ENCODE data around the gene TBC1D4.

DNA sequence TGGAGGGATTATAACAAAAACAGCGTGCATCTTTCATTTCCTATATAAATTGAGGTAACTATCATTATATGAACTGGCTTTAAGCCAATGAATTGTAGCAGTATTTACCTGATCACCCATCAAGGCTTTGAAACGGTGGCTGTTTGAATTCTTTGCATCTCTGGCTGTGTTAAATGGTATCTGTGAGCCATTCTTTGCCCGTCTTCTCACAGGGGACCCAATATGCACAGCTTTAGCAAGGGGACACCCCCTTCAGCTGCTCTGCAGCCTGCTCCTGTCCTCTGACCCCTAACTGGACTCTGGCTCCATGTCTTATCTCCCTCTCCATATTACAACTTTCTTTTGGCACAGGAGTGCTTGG, 1109.2 kb downstream of the KLF5 start:
- PRO-cap = no peak

DNA sequence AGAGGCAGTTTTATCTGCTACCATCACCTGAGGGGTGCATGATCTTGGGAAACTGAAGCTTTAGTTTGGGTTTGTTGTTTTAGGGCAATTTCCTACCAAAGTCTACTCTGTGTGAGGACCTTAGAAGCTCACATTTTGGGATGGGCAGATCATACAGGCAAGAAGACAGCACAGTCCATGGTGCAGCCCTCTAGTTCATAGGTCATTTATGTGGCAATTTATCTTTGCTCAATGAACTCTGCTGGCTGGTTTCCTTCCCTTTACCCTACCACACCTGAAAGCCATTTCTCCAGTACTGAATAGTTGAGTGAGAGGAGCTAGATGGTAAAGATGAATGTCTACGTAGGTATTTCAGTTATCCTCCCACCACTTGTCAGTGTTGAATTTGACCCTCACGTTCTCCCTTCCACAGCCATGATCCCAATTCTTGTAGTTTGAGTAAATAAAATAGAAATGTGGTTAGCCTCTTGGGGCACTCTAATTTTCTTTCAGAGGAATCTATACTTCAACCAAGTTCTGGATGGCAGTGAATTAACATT, 1163.0 kb downstream of the KLF5 start:
- PRO-cap = no peak

DNA sequence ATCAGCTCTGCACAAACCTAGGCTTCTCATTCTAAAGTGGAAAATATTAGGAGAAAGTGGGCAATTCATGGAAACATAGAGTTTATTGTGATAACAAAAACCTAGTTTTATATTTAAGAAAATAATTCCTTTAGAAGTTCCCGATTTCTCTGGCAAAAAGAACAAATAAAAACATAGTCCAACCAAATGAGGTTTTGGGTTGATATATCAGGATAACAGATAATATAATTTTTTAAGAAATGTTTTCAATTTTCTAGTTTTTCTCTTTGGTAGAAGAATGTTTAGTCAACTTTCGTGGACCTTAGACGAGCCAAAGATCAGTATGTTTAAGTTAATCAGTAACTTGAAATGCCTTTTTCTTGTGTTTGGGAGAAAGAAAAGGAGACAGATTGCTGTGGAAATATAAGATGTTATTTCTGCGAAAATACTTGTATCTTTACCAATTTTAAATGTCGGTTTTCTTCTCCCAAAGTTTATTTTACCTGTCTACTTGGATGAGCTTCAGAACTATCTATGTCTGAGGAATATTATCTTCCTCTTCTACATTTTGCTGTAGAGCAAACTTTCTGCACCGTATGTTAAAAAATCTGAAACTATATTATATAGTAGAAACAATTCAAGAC, 1169.0 kb downstream of the KLF5 start:
- PRO-cap = no peak

DNA sequence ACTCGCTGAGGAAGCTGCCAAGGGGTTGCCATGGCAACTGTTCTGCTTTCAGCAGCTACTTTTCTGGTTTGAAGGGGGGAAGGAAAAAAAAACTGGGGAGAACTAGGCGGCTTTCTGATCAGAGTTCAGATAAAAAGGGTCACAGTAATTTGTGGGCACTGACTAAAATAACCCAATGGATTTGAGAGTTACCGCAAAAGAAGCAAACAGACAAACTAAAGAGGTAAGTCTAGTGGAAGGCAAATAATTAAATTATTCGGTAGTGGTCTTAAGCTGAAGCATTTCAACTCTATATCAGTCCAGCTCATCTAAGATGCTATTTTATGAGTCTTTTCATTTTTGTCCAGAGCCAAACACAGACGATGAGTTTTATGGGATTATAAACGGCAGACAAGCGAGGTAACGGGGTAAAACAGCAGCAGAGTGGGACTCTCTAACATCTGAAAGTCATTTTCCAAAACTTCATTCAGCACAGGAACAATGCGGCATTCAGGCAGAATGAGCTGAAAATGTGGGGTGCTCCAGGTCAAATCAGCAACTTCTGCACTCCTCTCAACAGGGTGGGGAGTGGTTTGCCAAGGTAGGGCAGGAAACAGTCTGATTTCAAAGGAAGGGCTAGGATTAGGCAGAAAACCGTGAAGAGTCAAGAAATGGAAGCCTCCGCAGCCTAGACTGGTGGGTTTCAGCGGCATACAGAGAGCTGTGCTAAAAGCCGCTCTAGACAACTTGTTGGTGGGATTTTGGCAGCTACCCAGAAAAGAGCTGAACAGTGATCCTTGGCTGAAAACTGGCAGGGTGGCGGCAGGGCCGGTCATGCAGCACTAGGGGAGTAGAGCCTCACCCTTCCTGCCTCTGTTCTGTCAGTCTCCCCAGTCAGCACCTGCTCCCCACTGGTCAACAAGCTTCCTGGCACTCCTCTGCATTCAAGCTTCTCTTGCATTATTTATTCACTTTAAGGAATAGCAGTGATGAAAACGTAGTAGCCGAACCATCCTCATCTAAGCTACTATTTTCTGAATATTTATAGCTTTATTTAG, 1193.7 kb downstream of the TBC1D4 start:
- PRO-cap = no peak

DNA sequence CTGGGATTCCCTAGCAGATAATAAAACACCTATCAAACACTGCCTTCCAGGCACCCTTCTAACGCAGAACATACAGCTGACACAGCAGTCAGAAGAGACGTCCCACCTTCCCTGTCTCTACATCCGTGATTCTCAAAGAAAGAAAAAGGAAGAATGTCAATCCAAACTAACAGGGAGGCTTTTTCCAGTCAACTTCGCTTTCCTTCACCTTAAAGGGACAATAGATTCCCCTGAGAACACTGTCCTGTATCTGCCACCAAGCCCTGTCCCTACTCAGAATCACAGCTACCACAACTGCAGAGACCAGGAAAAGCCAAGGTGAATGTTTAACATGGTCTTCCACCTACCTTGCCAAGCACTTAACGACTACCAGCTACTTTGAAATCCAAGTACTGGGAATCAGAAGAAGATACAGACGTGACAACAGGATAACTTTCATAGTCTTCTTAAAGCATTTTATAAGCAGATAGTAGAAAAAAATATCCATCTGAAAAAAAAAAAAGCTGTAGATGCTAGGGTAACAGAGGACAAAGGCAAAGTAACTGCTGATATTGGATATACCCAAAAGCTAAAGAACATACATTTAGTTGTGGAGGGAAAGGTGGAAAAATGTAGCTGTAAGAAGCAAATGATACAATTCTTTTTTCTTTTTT, 38.4 kb downstream of the TBC1D4 start:
- PRO-cap = no peak

DNA sequence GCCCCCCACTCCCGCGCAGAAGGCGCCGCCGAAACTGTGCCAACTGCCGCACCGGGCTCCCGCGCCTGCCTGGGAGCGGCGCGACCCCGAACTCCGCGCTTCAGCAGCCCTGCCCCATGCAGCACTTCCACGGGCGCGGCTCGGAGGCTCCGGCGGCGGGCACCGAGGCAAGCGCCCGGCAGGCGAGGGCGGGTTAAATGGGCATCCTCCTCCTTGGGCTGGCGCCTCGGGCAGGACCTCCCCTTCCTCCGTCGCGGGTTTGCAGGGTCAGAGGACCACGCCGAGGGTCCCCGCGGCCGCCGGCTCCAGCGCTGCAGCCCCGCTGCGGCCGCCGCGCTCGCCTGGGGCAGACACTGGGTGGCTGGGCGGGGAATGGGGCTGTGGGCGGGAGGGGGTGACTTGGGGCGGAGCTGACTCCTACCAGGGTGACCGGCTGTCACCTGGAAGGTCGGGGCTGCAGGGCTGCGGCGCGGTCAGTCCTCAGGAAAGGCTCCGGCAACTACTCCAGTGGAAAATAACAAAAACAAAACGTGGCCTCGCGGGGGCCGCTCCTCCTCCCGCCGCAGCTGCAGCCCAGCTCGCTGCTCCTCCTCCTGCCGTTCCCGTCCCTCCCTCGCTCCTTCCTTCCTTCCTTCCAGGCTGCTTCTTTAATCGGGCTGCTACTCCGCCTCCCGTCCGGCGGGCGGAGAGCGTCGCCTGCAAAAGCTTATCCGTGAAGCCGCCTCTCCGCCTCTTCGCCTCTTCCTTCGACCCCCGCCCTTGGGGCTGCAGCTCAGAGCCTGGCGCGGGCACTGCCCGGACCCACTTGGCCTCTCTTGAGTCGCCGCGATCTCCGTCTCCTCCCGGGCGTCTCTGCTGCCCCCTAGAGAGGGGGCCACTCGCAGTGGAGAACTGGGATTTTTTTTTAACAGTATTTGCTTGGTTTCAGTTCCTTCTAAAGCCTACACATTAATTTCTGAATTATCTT, at the start of gene TBC1D4:
Gene TBC1D4, minus strand, starts transcription at position 355 of the 967 bp plus-strand sequence.
- PRO-cap = no peak

DNA sequence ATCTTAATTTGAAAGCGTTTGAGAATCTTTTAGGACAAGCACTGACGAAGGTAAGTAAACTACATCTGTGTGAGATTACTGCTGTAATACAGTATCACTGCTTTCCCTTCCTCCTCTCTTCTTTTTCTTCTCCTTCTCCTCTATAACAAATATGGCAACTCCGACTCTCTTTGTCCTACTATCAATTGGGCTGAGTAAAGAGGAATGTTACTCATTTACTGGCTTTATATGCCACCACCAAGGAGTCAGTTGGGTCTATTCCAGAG, 160.5 kb downstream of the LMO7 start:
- PRO-cap = no peak

GRCh38 chr13:75803937-75804736, 168.0 kb downstream of the LMO7 start:
- PRO-cap = no peak

DNA sequence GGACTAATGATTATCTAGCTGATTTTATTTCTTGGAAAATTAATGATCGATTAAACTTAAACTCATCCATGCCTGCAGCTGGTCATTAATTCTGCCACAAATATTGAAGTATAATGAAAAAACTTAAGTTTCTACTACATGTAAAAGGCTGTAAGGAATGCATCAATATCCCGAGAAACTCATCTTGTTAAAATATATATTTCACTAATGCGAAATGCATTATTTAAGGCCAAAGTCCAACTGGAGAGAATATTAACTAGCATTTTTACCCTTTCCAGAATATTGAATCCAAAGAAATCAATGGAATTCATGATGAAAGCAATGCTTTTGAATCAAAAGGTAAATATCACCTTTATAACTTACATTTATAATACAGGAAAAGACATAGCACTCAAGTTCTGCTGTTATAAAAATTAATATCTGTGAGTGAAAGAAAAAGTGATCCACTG, 200.0 kb downstream of the LMO7 start:
- PRO-cap = no peak

DNA sequence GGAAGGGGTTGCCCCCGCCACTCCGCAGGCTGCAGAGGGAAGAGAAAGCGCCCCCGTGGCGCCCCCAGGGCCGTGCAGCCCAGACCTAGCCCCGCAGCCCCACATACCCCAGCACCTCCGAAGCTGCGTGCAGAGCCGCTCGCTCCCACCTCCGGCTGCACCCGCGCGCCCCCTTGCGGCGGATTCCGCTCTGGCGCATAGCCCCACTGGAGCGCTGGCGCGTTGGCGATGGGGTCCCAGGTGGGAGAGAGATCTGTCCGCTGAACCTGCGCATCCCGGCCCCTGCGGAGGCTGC, 11.8 kb upstream of the CLN5 start:
- PRO-cap = no peak

DNA sequence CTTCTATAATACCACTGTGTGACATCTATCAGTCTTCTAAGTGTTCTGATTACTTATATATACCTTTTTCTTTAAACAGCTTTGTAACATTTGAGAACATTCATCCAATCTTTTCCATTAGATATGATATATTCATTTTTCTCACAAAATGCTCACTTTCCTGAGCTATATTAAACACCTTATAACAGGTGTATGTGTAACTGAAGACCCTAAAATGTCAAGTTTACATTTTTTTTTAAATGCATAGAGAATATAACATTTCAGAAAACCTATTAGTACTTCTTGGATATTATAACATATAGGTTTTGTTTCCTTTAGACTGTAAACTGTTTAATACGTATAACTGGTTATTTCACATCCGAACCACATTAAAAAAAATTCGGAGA, 14.7 kb downstream of the CLN5 start:
- PRO-cap = no peak

- PRO-cap = no peak
Observed at GRCh38 chr13:77050375-77051188, 23.6 kb upstream of the FBXL3 start.

GRCh38 chr13:77097759-77098810, 71.1 kb upstream of the FBXL3 start:
- PRO-cap = no peak

GRCh38 chr13:77176358-77177027, 149.5 kb upstream of the FBXL3 start:
- PRO-cap = no peak

GRCh38 chr13:77205198-77205748, 121.6 kb downstream of the MYCBP2 start:
- PRO-cap = no peak

GRCh38 chr13:77251606-77252474, 75.1 kb downstream of the MYCBP2 start:
- PRO-cap = no peak

DNA sequence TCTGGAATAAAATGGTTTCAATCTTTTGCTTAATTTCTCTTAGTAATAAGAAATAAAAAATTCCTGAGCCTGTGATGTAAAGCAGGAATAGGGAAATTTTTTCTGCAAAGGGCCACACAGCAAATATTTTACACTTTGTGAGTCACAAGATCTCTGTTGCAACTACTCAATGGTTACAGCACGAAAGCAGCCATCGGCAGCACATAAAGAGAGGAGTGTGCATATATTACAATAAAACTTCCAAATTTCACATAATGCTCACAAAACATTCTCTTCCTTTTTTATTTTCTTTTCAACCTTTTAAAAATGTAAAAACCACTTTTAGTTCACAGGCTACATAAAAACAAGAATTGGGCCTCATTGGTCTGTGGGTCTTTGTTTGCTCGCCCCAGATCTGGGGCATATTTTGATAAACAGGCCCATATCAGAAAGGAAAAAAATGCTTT, 26.7 kb downstream of the MYCBP2 start:
- PRO-cap = no peak

DNA sequence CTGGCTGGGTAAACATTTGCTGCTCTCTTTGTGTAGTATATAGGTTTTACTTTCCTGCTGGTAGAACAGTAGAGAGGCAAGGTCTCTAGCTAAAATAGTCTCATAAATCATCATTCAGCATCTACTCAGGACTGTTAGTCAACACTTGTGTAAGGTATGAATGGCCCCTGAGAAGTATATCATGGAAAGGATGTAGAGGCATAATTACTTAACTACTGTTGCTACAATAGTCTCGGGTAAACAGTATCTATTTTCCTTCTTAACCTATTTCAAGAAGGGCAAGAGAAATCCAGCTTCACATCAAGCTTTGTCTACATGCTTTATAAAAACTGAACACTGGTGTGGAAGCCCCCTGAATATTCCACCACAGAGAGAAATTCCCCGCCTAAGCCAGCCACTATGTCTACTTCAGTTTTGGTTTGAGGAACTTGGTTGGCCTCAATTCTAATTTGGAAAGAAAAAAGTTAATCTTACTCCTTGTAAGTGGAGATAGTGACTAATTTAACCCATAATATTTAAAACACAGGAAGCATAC, 18.4 kb upstream of the MYCBP2 start:
- PRO-cap = bidirectional peak, plus-strand start at position 267 of the sequence, minus-strand start at position 178 of the sequence

DNA sequence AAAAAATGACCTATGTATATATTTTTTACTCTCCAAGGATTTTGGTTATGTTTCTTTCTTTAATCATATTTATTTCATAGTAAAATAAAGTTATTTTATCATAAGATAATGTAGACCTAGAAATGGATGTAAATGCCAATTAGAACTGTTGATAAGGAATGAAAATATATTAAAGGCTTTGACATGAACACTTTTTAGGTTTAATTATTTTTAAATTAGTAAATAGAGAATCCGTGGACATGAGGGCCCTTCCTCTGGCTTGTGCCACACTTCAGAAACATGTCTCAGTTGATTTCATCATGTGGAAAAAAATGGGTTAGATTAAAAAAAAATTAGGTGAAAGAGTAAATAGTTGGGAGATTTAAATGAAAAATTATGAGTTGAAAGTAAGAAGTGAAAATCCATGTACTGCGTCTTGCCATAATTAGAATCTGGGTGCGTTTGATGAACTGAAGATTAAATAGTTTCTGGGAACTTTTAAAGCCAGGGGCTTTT, 61.7 kb upstream of the EDNRB start:
- PRO-cap = no peak

GRCh38 chr13:78657994-78658969, 673 bp downstream of the OBI1 start:
- PRO-cap = no peak

Data from natural killer cell (primary cell).